Breast epithelium (tissue), 2 donors: ENCODE results near the genes HOXD8 and HNRNPA3.

- PRO-cap, result no peak
- RAMPAGE, long total RNA, 2 experiments, result no peak in any of the 2 experiments
These were observed 214.2 kb downstream of the LNPK start for GRCh38 chr2:175787971-175788203.

- PRO-cap, result no peak
- RAMPAGE, long total RNA, 2 experiments, result no peak in any of the 2 experiments
These were observed 144.7 kb downstream of the LNPK start for GRCh38 chr2:175857420-175857717.

- PRO-cap, result no peak
- RAMPAGE, long total RNA, 2 experiments, result no peak in any of the 2 experiments
These were observed 30.0 kb downstream of the EVX2 start for GRCh38 chr2:176053775-176054227.

- PRO-cap, result no peak
- RAMPAGE, long total RNA, 2 experiments, result no peak in any of the 2 experiments
These were observed 2.1 kb upstream of the EVX2 start for GRCh38 chr2:176085772-176086437.

DNA sequence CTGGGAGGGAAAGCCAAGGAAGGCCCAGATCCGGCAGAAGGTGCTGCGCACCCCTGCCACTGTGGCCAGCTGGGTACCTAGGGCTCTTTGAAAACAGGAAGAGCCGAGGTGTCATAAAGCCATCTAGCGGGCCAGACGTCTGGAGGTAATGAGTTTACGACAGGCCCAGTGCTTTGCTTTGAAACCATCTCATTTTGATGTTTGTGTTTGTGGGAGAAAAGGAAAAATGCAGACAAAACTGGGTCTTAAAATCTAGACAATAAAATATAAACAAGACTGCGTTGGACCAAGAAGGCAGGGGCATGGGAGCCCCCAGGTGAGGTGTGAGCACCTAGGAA, 3.2 kb downstream of the HOXD9 start:
- PRO-cap, result no peak
- RAMPAGE, long total RNA, 2 experiments, result no peak in any of the 2 experiments

DNA sequence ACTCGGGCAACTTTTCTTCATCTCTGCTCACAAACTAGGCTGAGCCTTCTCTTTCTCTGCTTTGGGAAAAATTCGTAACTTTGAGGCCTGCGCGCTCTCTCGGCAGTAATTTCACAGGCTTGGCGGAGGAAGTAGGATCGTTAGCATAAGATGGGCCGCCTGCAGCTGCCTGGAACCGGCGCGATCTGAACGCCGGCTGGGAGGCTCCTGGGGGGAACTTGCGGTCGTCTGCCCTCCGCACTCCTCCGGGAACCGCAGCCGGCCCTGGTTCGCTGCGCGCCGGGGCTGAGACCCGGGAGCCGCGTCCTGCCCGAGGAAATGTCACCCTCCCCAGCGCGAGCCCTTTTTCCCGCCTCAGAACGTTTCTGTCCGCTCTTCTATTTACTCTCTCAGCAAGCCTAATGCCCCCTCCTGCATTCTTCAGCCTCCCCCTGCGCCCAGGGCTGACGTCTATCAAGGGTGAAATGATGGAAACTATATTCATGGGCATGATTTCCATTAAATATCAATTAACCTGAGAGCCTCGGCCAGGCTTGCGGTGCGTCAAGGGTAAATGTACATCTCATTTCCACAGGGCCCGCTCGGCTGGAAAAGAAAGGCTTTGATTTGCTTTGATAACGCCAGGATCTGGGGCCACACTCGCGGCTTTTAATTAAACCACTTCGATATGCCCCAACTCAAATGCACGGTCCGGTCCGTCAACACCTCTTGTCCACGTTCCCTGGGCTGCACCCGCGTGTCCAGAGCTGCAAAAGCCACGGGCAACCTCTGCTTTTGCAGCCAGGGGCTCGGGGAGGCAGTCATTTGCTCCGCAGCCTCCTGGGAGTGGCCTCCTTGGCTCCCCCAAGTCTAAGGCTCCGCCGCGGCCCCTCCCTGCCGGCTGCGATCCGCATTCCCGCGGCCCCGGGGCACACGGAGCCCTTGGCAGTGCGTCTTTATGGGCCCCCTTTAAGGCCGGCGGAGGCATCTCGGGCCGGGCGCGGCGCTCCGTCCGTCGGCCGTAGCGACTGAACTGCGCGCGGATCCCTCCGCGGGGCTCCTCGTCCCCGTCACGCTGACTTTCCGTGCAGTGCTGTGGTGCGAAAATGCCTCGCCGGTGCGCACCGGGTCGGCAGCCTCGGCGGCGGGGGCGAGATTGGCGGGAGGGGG, at the start of gene HOXD8:
TSS of gene HOXD8 (plus strand) at position 1,027 of the 1,149 bp plus-strand sequence.
- PRO-cap, result bidirectional peak, plus-strand start at position 1,069 of the sequence, minus-strand start at position 912 of the sequence
- RAMPAGE, long total RNA, 2 experiments, result start-site peak on the plus strand in 2 of 2 experiments, centred at position 1,032 of the sequence, 11 to 12 reads per replicate

GRCh38 chr2:176145949-176146450, 5.3 kb upstream of the HOXD4 start:
- PRO-cap, result no peak
- RAMPAGE, long total RNA, 2 experiments, result no peak in any of the 2 experiments

GRCh38 chr2:176159963-176160416, 2.9 kb downstream of the HOXD3 start:
- PRO-cap, result no peak
- RAMPAGE, long total RNA, 2 experiments, result no peak in any of the 2 experiments

DNA sequence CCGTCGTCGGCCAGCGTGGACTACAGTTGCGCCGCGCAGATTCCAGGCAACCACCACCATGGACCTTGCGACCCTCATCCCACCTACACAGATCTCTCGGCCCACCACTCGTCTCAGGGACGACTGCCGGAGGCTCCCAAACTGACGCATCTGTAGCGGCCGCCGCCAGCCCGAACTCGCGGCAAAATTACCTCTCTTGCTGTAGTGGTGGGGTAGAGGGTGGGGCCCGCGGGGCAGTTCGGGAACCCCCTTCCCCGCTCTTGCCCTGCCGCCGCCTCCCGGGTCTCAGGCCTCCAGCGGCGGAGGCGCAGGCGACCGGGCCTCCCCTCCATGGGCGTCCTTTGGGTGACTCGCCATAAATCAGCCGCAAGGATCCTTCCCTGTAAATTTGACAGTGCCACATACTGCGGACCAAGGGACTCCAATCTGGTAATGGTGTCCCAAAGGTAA, 15.0 kb downstream of the HOXD3 start:
- PRO-cap, result no peak
- RAMPAGE, long total RNA, 2 experiments, result no peak in any of the 2 experiments

DNA sequence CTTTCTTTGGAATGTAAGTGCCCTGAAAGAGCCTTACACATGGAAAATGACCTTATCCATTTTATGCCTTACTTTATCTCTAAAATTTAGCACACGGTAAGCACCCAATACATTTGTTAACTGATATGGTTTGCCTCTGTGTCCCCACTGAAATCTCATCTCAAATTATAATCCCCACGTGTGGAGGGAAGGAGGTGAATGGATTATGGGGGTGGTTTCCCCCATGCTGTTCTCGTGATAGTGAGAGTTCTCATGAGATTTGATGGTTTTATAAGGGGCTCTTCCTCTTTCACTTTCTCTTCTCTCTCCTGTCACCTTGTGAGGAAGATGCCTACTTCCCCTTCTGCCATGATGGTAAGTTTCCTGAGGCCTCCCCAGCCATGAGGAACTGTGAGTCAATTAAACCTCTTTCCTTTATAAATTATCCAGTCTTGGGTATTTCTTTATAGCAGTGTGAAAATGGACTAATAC, 159.7 kb downstream of the MTX2 start:
- PRO-cap, result no peak
- RAMPAGE, long total RNA, 2 experiments, result no peak in any of the 2 experiments

- PRO-cap, result no peak
- RAMPAGE, long total RNA, 2 experiments, result no peak in any of the 2 experiments
These were observed 386.3 kb upstream of the HNRNPA3 start for GRCh38 chr2:176826358-176826556.

- PRO-cap, result no peak
- RAMPAGE, long total RNA, 2 experiments, result no peak in any of the 2 experiments
These were observed 69.0 kb upstream of the HNRNPA3 start for GRCh38 chr2:177143488-177144094.

GRCh38 chr2:177212518-177213606, at the start of gene HNRNPA3:
Gene HNRNPA3, plus strand, starts transcription at chr2:177212794.
- PRO-cap, result bidirectional peak, plus-strand start at chr2:177212797, minus-strand start at chr2:177212612; bidirectional peak, plus-strand start at chr2:177213421, minus-strand start at chr2:177213199
- RAMPAGE, long total RNA, 2 experiments, result start-site peak on the plus strand in 2 of 2 experiments, at chr2:177212740-177212793 at its widest, 569 to 2,626 reads per replicate

GRCh38 chr2:177273318-177273932, 8.9 kb upstream of the NFE2L2 start:
- PRO-cap, result no peak
- RAMPAGE, long total RNA, 2 experiments, result no peak in any of the 2 experiments

DNA sequence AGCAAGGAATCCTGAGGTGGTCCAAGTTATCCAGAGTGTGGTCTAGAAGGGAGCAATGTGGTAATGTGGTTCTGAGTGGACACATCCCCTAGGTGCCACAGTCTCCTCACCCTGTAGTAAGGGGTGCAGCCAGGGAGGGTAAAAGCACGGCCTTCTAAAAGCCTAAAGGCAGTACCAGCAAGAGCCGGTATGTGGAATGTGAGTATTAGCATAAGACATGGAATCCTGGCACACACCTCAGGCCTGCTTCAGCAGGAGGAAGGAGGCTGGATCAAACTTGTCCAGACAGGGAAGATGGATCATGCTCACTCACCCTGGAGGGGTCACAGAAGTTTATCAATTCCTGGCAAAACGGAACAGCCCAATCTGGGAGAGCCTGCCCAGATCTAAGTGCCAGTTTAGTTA, 58.1 kb upstream of the NFE2L2 start:
- PRO-cap, result no peak
- RAMPAGE, long total RNA, 2 experiments, result no peak in any of the 2 experiments

GRCh38 chr2:177332899-177333388, 59.6 kb upstream of the AGPS start:
- PRO-cap, result no peak
- RAMPAGE, long total RNA, 2 experiments, result no peak in any of the 2 experiments

DNA sequence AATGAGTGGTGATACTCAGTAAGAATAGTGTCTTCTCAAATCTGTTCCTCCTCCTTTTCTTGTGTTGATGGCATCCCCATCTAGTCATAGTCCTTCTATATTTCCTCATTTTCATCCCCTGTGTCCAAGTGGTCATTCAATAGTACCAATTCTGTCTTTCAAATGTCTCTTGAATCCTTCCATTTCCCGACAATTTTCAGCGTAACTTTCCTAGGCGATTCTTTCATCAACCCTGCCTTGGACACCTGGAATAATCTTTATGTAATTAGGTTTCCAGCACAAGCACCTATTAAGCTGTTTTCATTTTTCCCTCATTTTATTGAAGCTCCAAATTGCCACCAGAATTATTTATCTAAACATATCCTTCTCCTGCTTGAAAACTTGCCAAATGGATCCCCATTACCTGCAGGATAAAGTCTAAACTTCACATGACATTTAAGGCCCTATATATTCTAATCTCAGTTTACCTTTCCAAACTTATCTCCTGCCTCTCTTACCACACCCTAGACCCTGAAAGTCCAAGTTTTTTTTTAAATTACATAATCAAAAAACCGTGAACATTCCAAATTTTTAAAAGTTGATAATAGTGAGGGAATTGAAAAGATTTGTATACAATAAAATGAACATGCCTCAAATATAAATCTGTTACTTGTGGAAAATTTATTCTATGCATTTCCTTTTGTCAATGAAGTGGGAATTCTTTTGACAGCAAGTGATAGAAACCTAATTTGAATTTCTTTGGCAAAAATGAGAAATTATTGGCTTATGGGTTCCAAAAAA, 50.4 kb upstream of the AGPS start:
- PRO-cap, result no peak
- RAMPAGE, long total RNA, 2 experiments, result no peak in any of the 2 experiments

DNA sequence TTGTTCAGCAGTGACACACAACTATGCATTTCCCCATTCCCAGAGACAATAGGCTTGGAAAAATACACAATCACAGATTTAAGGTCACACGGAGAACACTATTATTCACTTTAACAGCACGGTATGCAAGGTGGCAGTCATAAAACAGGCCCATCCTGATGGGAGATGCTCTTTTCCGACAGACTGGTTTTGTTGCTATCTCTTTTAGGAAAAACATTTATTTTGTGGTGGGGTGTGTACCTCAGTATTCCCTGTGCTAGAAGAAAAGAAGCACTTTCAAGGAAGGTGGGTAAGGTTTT, 105.9 kb upstream of the TTC30A start:
- PRO-cap, result no peak
- RAMPAGE, long total RNA, 2 experiments, result no peak in any of the 2 experiments

DNA sequence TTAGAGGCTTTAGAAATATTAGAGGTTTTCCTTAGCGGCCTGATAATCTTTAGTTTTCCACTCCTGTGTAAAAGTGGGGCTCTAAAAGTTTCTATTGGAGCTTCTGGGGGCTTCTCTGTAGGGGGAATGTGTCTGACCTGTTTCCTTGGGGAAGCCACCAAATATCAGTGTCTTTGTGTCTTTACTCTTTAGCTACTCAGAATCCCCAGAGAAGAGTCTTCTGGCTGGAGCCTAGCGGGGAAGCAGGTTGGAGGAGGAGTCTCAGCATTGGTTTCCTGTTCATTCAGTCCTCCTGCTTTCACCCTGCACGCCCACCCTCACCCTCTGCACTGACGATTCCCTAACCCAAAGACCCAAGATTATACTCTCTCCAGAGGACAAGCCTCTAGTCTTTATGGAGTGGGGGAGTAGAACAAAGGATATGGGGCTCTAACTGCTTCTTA, 112.7 kb upstream of the TTC30A start:
- PRO-cap, result no peak
- RAMPAGE, long total RNA, 2 experiments, result no peak in any of the 2 experiments

DNA sequence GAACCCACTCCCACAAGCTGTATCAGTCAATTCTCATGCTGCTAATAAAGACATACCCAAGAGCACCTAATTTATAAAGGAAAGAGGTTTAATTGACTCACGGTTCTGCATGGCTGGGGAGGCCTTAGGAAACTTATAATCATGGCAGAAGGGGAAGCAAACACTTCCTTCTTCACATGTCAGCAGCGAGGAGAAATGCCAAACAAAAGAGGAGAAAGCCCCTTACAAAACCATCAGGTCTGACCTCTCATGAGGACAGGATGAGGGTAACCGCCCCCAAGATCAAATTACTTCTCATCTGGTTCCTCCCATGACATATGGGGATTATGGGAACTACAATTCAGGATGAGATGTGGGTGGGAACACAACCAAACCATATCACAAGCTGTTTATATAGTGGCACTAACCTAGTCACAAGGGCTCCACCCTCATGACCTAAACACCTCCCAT, 109.9 kb downstream of the OSBPL6 start:
- PRO-cap, result no peak
- RAMPAGE, long total RNA, 2 experiments, result no peak in any of the 2 experiments